BE2C (cell line): ENCODE measurements around the gene EVI2A.

- RRBS: 96% methylated on average over 7 of the region's 33 CpGs
Observed at GRCh38 chr17:31008999-31009588, 38.3 kb downstream of the RNF135 start.

GRCh38 chr17:31230055-31230570 is 66.9 kb downstream of the OMG start:
- RRBS: no CpG with 5 or more reads among the region's 5 CpGs

DNA sequence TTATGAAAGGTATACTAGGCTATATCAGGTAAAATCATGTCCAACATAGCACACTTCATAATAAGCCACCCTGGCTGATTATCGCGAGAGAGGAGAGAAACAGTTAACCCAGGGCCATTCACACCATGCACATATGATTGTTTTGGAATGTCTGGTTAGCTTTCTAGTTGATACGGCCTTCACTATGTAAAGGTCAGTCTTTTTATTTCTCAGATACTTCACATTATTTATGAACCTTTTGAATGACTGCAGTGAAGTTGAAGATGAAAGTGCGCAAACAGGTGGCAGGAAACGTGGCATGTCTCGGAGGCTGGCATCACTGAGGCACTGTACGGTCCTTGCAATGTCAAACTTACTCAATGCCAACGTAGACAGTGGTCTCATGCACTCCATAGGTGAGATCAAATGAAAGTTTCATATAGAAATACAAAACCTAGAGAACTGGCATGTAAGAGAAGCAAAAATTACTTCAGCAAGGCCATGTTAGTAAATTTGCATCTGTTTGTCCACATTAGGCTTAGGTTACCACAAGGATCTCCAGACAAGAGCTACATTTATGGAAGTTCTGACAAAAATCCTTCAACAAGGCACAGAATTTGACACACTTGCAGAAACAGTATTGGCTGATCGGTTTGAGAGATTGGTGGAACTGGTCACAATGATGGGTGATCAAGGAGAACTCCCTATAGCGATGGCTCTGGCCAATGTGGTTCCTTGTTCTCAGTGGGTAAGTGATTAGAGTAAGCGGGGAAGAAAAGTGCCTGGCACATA is 64.4 kb downstream of the OMG start:
- RRBS: no CpG with 5 or more reads among the region's 11 CpGs

DNA sequence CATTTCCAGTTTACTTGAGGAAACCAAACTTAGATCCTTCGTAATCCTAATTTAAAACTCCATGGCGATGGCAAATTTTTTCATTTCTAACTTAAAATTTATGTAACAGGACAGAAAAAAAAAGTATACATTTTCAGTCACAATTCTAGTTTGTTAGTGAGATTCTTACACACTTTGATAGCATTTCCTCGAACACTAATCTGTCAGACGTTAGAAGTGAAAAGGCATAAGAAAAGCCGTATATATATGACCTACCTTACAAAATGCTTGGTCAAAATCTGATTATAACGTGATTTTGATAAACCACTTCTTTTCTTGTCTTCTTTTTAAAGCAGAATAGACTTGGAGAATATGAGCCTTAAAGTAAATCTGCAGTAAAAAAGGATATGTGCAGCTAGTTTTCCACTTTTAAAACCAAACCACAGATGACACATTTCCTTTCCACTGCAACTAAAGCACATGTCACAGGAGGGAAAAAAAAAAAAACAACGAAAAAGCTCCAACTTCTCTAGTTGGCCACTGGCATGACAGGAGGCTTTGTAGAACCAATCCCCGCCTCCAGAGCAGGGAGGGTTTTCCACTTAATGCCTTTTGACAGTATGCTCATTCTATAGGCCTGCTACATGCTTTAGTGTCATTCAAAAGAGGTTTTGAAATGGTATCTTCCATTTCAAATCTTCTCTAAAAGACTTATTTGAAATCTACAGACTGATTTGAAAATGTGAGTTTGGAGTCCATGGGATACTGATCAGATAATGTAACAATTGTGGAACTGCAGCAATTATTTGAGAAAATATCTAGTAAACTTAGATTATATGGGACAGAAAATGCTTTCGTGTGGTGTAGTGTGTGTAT is at the start of gene EVI2A:
TSS of gene EVI2A (minus strand) at position 383 of the 855 bp plus-strand sequence.
- RRBS: no CpG with 5 or more reads among the region's 9 CpGs

DNA sequence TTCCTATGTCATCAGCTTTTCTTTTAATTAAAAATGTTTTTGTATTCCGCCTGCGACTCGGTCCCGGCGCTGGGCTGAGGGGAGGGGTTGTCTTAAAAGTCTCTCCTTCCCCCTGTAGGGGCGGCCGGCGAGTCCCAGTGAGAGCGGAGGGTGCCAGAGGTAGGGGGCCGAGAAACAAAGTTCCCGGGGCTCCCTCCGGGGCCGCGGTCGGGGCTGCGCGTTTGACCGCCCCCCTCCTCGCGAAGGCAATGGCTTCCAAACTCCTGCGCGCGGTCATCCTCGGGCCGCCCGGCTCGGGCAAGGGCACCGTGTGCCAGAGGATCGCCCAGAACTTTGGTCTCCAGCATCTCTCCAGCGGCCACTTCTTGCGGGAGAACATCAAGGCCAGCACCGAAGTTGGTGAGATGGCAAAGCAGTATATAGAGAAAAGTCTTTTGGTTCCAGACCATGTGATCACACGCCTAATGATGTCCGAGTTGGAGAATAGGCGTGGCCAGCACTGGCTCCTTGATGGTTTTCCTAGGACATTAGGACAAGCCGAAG is 23.9 kb upstream of the EVI2A start:
- RRBS: no CpG with 5 or more reads among the region's 36 CpGs

- RRBS: no CpG with 5 or more reads among the region's 6 CpGs
Observed at GRCh38 chr17:31494649-31495095, 103.2 kb downstream of the RAB11FIP4 start.

GRCh38 chr17:31524264-31525347 is 133.1 kb downstream of the RAB11FIP4 start:
- RRBS: no CpG with 5 or more reads among the region's 29 CpGs

DNA sequence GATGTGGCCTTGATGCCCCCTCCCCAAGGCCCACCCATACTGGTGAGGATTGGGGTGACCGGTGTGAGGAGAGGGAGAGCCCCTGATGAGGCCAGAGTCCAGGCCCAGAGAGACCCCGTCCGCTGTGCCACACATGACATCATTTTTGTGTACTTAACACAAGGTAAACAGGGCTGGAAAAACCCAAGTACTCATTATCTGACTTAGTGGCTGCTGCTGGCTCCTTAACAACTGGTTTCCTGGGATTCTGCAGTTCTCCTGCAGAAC is 207.5 kb downstream of the RAB11FIP4 start:
- RRBS: no CpG with 5 or more reads among the region's 3 CpGs

GRCh38 chr17:31722528-31723076 is 136.4 kb downstream of the COPRS start:
- RRBS: no CpG with 5 or more reads among the region's 11 CpGs

DNA sequence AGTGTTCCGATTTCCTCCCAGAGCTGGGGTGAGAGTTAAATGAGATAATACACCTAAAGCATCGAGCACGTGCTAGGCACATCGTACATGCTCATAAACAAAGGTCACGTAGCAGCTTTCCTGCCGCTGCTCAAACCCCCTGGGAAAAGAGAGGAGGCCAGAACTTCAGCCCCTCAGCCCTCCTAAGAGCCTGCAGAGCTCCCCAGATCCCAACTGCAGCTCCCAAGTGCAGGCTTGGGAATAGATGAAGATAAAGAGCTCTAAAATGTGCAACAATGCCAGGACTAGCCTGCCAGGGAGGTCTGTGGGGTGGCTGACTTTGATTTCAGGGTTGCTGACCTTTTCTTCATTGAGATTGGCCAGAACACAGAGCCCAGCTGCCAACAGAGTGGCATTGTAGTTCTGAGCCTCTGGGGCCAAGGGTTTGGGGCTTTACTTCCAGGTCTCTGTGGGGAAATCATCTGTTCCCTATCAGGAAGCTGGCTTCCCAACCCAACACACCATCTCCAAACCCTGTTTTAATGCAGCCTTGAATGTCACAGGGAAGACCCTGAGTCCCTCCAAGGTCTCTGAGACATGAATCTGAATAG is 120.6 kb downstream of the COPRS start:
- RRBS: no CpG with 5 or more reads among the region's 6 CpGs

GRCh38 chr17:31887992-31888642 is 13.4 kb downstream of the UTP6 start:
- RRBS: 95% methylated on average over 2 of the region's 7 CpGs

DNA sequence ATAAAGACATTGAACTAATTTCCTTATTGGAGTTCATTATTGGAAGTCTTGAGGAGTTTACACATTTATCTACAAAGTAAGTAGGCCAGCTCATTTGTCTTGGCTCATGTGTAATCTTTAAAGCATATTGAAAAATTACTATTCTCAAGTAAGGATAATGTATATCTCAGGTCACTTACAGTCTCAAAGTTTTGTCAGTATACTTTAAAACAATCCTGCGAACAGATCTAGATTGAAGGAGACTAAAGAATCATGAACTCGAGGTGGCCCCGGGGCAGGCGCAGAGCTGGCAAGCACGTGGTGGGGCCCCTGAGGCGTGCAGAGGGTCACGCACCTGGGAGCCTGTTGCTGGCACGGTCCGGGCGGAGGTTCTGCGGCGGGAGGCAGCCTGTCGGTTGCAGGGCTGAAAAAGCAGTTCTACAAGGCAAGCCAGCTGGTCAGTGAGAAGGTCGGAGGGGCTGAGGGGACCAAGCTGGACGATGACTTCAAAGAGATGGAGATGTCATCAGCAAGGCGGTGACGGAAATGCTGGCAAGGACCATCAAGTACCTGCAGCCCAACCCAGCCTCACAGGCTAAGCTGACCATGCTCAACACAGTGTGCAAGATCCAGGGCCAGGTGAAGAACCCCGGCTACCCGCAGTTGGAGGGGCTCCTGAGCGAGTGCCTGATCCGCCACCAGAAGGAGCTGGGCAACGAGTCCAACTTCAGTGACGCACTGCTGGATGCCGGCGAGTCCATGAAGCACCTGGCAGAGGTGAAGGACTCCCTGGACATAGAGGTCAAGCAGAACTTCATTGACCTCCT is 33.1 kb downstream of the LRRC37B start:
- RRBS: no CpG with 5 or more reads among the region's 25 CpGs

- RRBS: no CpG with 5 or more reads among the region's 9 CpGs
Observed at GRCh38 chr17:32124808-32125402, 17.4 kb upstream of the RHOT1 start.

DNA sequence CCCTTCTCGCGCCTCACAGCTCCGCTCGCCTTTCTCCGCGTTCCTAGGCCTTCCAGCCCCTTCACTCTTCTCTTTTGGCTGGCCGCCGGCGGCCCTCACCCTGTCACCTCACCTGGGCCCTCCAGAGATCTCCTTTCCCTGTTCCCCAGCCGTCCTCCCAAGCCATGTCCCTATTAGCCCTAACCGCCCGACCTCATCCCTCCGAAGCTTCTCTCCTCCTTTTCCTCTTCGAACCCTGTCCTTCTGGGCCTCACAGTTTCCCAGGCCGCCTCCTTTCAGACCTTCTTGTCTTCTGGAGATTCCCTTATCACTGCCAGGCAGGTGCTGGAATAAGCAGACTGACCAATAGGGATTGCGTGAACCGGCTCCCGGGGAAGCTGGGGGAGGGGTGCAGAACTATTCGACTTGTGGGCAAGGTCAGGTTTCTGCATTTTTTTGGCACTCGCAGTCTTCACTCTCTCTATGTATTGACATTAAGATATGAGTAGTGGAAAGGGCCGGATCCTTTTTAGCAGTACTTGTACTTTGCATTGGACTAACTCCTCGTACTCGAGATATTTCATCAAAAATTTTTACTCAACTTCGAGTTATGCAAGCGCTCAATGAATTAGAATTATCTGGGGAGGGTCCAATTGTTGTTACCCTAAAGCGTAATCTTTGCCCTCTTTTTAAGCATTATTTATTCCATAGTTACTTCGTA is 681 bp downstream of the RHOT1 start:
- RRBS: 3% methylated on average over 6 of the region's 27 CpGs

DNA sequence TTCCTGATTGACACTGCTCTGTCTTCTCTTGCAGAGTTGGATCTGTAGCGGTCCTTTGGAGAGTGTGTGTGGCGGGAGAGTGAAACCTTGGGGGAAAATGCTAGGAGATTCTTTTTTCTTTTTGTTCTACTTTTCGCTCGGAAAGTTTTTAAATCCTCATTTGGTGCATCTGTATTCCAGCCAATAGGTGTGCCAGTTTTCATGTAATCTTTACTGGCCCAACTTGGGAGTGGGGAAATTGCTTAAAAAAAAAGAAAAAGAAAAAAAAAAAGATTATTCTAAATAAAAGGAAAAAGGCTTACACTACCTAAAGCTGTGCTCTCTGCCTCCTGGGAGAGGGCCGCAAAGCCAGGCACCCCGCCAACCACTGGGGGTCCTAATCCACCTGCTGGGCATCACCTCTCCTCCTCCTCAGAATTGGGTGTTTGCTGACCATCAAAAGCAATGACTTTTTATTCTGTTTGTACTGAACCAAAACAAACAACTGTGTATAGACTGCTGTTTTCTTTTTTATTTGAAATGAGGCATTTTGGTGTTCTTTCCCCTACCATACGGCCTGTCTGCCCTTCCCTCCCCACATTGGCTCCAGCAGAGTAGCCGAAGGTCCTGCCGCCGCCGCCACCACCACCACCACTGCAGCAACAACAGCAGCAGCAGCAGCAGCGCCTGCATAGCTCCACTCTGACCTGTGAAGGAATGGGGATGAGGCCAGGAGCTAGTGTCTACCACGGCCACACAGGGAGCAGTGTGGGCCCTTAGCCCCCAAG is 5.9 kb upstream of the CDK5R1 start:
- RRBS: no CpG with 5 or more reads among the region's 13 CpGs

- RRBS: no CpG with 5 or more reads among the region's 2 CpGs
Observed at GRCh38 chr17:32482387-32482792, 4.4 kb upstream of the CDK5R1 start.

- RRBS: 83% methylated on average over 1 of the region's 2 CpGs
Observed at GRCh38 chr17:32492931-32493345, 6.1 kb downstream of the CDK5R1 start.

GRCh38 chr17:32520111-32520855 is 33.5 kb downstream of the CDK5R1 start:
- RRBS: 90% methylated on average over 4 of the region's 20 CpGs

DNA sequence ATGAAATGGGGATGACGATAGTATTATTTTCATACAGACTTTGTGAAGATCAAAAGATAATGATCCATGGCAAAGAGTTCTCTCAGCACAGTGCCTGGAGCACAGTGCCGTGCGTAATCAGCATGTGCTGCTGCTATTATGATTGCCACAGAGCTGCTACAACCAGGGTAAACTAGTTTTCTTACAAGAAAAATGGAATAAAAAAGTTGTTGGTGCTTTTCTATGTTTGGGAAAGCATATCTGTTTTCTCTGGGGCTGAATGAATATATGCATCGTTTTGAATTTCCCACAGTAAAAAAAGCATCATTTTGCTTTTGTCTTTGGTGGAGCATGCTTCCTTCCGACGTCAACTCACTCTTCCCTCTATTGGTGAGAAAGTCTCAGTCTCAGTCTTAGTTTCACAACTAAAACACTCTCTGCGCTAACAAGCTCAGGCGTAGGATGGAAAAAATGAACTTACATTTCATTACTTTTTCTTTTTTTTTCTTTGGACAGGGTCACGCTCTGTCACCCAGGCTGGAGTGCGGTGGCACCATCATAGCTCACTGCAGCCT is 37.2 kb downstream of the CDK5R1 start:
- RRBS: no CpG with 5 or more reads among the region's 10 CpGs

DNA sequence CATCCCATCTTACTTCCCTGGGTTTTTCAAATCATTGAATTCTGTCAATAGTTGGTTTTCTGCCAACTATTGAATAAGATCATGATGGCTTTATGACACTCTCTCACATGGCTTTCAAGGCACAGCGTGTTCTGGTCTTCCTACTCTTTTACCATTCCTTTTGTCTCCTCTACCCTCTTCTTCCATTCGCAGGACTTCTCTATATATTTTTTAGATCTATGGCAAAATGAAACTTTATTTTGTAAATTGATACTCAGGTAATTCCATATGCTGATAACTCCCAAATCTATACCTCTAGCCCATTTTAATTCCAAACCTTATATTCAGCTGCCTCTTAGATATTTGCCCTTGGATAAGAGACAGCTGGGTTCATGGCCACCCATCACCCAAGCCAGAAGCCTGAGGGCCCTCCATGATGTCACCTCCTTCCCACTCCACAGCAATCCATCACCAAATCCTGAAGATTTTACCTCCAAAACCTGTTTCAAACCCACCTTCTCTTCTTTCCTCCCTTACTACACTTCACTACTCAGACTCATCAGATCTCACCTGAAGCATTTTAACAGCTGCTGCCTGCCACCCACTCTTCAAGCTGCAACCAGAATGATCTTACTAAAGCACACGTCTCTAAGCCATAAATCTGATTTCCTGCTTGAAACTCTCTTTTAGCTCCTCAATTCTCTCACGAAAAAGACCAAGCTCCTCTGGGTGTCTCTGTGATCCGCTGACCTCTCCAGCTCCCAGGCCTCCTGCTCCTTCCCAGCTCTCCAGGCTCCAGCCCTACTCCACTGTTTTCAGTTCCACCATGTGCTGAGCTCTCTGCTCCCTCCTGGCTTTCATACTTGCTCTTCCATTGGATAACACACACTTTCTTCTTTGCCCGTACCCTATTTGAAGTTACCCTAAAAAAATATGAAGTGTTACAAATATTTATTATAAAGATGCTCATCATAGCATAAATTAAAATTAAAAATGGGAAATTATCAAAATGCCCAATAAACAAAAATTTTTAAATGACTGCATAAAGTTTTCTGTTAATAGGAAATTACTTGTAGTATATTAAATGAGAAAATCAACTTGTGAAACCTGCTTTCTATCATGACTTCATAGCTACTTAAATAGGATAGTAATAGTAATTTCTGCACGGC is 46.5 kb downstream of the CDK5R1 start:
- RRBS: no CpG with 5 or more reads among the region's 7 CpGs